Metastatic Liver Carcinoma in the Lung (tissue), 2 donors: ENCODE data around the genes ATR and PLSCR1.

GRCh38 chr3:142209738-142210541 lies 15.4 kb downstream of the GK5 start:
- PRO-cap, 2 experiments, result no peak in any of the 2 experiments

DNA sequence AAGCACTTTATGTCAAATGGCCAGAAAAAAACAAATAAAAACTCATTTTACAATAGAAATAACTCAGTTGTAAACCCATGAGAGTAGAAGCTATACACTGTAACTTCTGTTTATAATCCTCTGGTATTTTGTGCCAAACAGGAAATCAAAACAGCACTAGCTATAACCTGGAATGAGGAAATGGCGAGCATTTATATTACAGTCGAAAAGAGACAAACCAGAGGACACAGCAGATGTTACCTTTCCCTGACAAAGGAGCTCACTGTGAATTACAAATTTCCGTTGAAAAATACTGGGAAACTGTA lies 10.3 kb downstream of the GK5 start:
- PRO-cap, 2 experiments, result peak in 1 of 2 experiments; most common plus-strand start position 206 of the sequence (in 1); most common minus-strand start position 112 of the sequence (in 1)

DNA sequence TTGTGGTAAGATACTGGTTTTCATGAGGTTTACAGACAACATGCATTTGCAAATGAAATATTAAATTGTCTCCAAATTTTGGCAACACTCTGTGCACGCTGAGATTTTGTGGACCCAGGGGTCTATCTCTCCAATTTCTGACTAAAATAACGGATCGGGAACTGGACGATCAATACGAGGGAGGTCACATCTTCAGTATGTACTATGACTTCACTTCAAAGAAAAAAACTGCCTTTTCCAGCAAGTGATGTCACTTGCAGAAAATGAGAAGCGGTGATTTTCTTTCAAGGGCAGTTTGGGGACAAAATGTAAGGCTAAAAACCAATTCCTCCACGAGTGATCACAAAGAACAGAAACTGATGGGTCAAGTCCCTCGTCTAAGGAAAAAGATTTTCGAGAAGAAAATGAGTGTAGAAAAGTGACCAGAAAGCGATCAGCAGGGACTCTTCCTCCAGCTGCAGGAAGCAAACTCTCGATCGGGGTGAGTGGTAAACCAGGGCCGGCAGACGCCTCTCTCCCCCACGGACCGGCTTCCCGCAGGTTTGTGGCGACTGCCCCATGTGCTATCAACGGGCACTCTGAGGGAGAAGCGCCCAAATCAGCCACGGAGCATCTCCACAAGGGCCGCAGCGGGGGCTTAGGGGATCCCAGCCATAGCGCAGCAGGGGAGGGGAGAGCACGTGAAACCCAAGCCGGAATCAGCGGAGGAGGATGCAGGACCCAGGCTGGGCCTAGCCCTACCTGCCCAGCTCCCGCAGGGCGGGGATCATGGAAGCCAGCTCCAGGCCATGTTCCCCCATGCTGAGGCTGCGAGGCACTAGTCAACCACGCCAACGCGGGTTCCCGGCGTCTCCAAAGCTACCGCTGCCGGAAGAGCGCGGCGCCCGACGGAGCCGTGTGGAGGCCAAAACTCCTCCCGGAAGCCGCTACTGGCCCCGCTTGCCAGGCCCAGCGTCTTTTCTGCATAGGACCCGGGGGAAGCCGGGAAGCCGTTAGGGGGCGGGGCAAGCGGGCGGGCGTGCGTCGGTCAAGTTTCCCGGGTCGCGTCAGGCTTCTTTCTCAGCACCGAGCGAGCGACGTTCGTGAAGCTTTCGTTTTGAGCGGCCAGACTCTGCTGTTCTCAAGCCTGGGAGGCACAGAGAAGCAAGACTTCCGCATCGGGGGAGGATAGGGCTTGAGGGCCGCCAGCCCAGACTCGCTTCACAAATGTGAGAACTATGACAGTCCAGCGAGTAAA lies at the start of gene ATR:
ATR (minus strand) TSS at position 829 of the 1,237 bp plus-strand sequence.
- PRO-cap, 2 experiments, result peak in 2 of 2 experiments; most common plus-strand start position 1,107 of the sequence (in 2); most common minus-strand start position 860 of the sequence (in 2)

- PRO-cap, 2 experiments, result no peak in any of the 2 experiments
These were observed 838 bp downstream of the CHST2 start for GRCh38 chr3:143120398-143120820.

GRCh38 chr3:143547372-143548114 lies 300.7 kb downstream of the SLC9A9 start:
- PRO-cap, 2 experiments, result no peak in any of the 2 experiments

DNA sequence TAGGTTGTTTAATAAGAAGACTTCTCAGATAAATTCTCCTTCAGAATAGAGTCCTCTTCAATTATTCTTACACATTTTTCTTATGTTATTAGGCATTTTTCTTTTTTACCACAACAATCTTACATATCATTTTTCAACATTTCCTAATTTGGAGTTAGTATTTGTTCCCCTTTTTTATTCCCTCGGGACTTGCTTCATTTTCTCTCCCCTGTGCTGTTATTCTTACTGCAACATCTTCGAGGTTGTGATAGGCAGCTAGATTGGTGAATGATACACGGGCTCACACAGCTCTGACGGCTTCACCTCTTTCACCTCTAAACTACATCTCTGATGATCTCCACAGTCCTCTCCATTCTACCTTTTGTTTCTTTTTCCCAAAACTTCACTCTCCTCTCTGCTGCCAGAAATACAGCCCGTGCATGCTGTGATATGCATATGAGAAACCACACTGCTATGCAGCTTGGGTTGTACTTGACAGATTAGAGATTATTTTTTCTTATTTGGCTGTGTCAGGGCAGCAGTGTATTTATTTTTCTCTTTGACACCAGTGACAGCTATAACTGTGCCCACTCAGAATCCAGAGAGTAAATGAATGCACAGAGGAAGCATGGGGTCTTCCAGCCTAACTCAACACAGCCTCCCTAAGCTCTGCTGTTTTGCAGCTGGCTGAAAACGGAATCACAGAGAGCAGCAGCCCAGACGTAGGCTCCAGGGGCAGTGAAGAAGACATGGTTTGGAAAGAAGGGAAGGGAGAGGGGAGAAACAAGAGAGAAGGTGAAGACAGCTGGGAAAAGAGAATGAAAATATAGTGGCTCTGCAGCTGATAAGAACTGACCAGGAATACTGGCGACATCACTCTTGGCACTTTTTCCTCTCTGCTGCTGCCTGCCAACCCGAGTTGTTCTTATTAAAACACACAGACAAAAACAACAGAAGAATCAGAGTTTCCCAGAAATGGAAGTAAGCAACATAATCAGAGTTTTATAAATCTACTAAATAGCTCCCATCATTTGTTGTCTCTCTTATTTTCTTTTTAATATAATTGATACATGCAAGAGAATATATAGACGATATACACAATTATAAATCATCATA lies 61.7 kb downstream of the SLC9A9 start:
- PRO-cap, 2 experiments, result no peak in any of the 2 experiments

DNA sequence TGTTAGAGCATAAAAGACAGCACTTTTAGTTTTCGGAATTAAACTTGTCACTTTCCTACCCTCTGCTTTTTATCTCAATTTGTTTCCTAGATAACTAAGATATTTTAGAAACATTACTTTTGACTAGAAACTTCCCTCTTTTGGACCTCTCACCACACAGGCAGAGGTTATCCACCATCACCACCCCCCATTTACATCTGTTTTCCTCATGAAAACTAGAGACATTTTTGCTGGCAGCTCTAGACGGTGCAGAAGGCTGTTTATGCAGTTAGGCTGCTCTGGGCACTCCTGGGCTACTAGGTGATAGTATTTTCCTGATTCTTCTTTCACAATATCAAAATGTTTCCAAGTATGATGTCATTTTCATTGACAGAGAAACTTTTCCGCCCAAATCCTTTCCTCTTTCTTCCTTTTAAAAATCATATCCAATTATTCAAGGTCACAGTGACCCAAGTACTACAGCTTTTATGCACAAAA lies 67.1 kb downstream of the PLOD2 start:
- PRO-cap, 2 experiments, result peak in 1 of 2 experiments; most common minus-strand start position 290 of the sequence (in 1)

DNA sequence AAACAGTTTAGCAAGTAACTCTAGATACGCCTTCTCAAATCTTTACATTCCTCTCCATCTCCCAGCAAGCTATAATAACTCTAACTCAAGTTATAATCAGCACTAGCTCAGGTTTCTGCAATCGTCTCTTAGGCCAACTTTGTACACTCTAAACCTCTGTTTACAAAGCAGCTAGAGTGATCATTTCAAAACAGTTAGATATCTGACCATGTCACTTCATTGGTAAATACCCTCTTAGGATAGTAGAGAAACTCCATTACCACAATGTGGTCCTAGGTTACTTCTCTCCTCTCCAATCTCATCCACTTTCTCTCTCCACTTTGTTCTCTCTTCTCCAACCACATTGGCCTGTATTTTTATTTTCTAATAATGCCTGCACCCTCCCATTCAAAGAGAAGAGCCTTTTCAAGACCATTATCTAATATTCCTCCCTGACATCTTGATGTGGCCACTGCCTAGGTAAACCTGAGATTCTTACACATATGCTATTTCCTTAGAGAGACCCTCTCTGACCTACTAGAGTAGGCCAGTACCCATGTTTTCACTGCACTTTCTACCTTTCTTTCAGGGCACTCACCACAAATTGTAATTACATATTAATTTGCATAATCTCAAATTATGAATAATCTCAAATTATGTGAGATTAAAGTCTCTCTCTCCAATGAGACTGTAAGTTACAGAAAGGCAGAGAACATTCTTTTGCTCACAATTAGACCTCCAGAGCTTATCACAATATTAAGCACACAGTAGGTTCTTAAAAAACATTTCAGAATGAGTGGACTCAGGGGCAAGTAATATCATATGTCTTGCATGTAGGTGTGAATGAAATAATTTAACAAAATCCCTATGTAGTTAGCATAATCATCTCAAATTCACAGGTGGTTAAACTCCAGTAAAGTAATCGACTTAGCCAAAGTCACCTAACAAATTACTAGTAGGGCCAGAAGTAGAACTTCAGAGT lies 30.9 kb downstream of the PLOD2 start:
- PRO-cap, 2 experiments, result no peak in any of the 2 experiments

GRCh38 chr3:146156129-146157372 lies 4.4 kb downstream of the PLOD2 start:
- PRO-cap, 2 experiments, result no peak in any of the 2 experiments

- PRO-cap, 2 experiments, result no peak in any of the 2 experiments
These were observed 1.4 kb downstream of the PLOD2 start for GRCh38 chr3:146159677-146159946.

DNA sequence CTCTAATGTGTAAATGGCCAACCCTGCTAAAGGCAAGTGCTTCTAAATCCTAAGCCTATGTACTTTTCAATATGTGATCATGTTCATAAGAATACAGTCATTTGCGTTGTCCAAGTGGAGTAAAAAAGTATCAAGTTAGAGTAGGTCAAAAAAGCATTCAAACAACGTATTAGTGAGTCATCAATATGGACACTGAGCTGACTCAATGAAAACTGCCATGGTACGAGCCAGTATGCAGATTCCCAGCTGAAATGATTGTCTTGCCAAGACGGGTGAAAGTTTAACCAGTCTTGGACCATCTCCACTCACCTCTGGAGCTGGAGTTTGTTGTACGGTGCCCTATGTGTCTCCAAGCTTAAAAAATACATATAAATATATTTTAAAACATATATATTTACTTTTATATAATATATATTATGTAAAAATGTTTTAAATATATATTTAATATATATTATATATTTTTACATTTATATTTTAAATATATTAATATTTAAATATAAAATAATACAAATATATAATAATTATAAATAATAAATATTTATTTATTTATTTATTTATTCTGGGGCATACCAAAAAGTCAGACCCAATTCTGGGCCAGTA lies 27.4 kb downstream of the PLSCR4 start:
- PRO-cap, 2 experiments, result no peak in any of the 2 experiments

DNA sequence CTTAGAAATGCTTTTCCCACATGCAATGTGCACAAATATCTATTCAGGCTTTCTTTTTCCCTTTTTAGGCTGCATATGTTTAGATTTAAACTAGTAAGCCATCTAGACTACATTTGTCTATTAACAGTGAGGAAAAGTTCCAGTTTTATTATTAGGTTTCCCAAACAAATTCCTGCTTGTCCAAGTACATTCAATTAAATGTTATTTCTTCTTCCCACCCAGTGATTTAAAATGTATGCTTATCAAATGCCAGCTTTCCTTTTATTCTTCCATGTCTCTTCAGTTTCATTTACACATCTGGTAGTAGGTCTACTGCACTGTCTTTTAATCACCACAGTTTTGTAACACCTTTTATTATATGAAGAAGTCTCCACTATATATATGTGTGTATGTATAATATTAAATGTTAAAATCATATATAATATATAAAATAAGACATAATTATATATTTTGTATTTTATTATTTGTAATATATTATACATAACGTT lies 1.7 kb downstream of the PLSCR4 start:
- PRO-cap, 2 experiments, result no peak in any of the 2 experiments

GRCh38 chr3:146544101-146545116 lies at the start of gene PLSCR1:
PLSCR1 (minus strand) TSS chr3:146544607.
- PRO-cap, 2 experiments, result peak in 2 of 2 experiments; most common plus-strand start chr3:146544824 (in 2); most common minus-strand start chr3:146544555 (in 2)

DNA sequence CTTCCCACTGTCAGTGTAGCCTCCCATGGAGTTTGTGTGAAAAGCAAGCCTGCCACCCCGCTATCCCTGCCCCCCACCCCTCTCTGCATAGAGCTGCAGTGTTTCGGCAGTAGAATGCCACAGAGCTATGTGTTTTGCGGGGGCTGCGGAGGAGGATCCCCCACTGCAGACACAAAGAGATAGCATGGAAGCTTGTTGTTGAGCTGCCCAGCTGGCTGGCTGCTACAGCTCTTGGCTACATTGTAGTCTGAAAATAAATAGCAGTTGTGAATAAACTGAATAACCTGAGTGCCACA lies 53.2 kb upstream of the PLSCR5 start:
- PRO-cap, 2 experiments, result no peak in any of the 2 experiments

DNA sequence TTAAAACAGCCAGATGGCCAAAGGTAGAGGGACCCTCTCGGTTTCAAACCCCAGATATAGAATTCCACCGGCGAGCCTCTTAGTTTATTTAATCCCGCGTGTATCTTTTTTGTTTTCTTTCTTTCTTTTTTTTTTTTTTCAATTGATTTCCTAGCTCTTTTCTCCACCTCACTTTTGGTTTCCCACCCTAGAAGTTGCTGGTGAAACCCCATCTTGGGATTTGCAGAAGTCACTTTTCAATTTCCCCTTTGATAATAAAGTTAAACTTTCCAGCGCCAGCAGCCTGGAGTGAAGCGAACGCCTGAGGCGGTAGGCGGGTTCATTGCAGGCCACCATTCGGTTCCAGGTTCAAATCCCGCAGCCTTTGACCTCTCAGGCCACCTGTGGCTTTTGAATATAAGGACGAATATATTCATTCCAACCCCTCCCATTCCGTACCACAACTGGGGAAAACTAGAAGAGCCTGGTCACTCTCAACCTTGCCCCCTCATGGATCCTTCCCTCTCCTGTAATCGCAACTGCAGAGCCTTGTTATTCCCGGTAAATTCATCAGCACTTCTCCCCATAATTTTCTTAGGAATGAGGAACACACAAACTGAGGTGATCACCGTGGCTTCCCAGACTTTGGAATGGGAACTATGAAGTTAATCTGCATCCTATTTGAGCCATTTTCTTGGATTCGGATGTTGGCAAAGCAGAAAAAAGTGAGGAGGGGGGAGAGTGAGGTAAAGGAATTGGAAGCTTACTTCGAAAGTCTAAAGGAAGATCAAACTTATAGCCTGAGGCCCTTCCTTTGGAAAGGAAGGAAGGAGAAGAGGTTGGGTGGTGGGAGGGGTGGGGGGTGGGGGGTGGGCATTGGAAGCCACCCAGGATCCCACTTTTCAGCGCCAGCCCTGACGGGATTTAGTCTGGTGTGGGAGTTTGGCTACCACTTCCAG lies 35.2 kb downstream of the ZIC4 start:
- PRO-cap, 2 experiments, result no peak in any of the 2 experiments

DNA sequence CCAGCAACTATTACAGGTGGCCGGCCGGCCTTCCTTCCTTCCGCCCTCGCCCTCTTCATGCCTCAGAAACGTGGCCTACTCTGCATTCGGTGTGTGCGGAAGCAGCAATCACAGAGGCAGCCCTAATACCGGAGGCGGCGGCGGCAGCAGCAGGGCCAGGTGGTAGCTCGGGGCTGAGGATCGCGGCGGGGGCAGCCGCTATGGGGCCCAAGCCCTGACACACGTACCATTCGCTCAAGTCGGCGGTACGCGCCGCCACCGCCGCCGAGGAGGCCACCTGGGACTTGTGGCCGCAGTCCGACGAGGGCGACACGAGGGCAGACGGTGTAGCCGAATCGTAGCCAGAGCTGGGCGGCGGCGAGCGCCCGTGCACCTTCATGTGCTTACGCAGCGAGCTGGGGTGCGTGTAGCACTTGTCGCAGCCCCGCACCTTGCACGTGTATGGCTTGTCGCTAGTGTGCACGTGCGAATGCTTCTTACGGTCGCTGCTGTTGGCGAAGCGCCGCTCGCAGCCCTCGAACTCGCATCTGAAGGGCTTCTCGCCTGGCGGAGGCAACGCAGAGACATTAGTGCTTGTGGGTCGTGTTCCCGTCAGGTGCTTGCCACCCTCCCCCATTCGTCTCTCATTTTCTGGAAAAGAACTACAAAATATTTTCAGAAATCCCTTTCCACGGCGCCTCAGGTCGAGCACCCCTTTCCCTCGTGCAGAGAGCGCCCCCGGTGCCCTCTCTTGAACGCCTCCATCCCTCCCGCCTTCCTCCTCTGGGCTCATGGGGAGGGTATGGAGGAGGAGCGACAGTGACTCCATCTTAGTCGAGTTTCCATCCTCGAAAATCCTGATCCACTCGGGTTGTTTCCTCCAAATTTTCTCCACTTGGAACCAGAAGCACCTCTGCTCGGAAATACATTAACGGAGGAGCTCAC lies 15.4 kb downstream of the ZIC4 start:
- PRO-cap, 2 experiments, result no peak in any of the 2 experiments

- PRO-cap, 2 experiments, result peak in 1 of 2 experiments; most common plus-strand start chr3:147393432 (in 1); most common minus-strand start chr3:147393298 (in 1)
These were observed 12.9 kb downstream of the ZIC4 start for GRCh38 chr3:147393129-147394179.

DNA sequence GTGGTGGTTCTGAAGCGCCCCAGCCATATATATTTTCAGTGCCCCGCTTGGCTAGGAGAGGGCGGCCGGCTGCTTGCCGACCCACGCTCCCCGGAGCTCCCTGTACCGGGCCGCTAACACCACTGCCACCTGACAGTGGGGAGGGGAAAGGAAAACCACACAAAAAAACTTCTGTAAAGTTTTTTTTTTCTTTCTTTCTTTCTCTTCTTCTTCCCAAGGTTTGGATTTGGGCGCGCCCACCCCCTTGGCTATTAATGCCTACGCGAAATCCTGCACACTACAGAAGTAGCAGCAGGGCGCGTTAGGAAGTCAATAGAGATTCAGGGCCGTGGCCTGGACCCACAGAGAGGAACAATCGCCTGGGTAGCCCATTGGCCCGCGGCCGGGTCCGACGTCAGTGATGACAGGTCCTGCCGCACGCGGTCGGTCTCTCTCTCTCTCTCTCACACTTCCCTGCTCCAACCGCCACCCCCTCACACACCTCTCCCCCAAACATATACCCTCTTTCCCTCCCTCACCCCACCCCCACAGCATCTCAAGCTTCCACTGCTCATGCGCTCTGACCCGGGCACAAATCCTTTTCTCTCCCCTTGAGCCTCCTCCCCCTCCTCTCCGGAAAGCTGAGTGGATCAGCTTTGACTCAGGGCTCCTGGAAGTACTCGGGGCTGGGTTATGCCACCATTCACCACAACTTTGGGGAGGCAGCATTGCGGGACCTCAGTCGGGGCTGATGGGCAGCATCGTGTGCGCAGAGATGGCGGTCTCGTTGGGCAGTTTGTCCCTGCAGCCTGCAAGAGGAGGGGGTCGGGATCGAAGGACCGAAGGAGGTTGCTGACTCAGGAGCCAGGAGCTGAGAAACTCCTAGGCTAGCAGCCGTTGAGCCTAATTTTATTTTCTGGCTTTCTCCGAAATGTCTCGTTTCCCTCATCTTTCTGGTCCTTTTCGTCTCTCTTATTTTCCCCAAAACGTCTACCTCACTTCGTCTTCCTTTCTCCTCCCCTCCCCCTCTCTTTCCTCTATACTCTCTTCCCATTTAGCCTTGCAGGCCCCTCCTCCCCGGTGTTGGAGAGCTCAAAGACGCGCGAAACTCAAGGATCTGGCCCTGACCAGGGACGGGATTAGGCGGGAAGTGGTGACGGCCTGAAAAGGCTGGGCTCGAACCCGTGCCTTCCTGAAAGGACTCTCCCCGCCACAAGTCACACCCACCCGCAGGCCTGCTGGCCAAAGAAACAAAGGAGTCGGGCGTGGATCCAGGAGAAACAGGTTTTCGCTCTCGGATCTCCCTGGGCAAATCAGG lies 9.0 kb downstream of the ZIC4 start:
- PRO-cap, 2 experiments, result no peak in any of the 2 experiments

- PRO-cap, 2 experiments, result no peak in any of the 2 experiments
These were observed 335 bp upstream of the ZIC4 start for GRCh38 chr3:147406630-147407125.

DNA sequence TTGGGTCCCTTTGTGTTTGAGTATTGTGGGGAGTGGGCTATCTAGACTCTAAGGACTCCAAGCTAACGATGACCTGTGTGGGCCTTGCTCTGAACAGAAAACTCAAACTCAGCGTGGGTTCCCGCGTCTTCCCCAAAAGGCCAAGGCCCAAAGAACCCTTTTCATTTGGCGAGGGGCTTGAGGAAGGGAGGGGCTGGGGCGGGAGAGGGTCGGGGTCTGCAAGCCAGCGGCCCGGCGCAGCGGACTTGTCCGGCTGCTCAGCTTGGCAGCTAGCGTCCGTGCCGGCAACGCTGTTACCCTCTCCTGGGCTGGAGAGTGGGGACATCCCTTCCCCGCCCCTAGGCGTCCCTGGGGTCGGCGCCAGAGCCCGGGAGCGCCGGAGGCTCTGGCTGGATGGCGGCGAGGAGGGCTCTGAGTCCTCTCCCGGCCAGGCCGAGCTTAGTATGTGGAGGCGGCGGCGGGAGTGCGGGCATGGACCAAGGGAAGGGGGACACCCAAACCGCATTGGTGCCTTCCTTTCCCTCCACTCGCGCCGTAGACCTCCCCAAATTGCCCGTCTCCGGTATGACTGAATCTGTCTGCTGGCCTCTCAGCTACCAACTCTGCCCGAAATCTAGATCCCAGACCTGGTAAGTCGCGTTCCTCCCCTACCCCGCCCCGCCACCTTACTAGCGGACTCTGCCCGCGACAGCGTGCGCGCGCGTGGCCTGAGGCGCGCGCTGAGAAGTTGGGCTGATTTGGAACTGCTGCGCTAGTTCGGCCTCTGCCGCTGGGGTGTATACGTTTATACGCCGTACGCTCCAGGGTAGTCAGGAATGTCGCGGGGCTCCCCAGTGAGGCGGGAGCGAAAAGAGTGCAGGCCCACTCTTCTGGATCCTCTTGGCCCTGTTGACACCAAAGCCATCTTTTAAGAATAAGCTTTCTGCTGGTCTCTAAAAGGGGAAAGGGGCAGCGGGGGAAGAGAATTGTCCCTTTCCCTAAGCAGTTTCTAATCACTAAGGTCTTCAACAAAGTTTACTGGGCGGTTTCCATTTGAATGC lies 12.1 kb downstream of the ZIC1 start:
- PRO-cap, 2 experiments, result no peak in any of the 2 experiments